HGPS cell (cell line): ENCODE measurements around the genes RAD50 and KIF3A.

GRCh38 chr5:132368963-132369189 lies 634 bp upstream of the SLC22A5 start:
- RRBS, result no CpG with 5 or more reads among the region's 2 CpGs

- RRBS, result no CpG with 5 or more reads among the region's 3 CpGs
These were observed 2.5 kb downstream of the SLC22A5 start for GRCh38 chr5:132371941-132372491.

- RRBS, result no CpG with 5 or more reads among the region's 1 CpG
These were observed 42.3 kb downstream of the SLC22A5 start for GRCh38 chr5:132411883-132412118.

DNA sequence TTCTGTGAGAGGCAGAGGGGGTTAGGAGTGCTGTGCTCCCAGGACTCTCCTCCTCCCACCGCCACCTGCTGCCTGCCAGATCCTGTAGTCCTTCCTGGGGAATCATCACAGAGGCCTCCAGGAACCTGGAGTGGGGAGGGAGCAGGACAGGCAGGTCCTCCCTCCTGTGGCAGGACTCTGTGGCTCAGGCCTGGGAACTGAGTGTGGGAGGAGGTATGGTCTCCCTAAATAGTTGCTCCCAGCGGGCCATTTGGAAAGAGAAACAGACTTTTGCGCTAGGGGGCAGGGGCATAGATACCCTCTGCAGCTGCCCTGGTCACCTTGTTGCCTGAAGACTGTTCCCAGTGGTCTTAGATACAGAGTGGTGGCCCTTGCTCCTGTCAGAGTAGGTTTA lies 55.5 kb downstream of the SLC22A5 start:
- RRBS, result no CpG with 5 or more reads among the region's 3 CpGs

- RRBS, result no CpG with 5 or more reads among the region's 10 CpGs
These were observed 57.2 kb downstream of the SLC22A5 start for GRCh38 chr5:132426473-132427341.

DNA sequence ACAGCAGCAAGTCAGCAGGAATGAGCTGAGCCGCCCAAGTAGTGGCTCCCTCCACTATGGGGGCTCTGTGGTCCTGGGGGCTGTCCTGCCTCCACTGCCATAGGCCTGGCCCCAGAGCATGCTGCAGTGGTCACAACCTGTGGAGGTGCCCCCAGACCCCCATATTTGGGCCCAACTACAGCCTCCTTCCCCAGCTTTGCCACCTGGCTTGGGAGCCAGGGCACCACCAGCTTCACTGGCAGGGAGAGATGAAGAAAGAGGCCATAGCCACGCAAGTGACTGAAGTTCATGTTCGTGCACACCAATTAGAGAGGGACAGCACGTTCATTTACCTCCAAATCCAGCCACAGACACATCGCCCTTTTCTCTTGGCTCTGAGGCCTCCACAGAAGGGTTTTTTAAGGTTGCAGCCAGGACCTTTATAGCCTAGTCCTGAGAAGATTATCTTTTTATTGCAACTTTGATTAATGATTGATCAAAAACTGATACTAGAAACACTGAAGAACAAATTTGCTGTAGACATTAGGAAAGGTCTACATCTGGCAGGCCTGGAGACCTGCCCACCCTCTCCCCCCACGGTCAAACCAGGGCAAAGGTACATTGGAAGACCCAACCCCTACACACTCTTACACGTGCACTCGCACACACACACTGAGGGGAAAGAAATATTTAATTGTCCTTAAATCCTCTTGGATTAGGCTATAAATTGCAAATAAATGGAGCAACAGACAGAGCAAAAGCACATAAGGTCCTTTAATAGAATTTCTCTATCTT lies 27.3 kb downstream of the IRF1 start:
- RRBS, result no CpG with 5 or more reads among the region's 8 CpGs

DNA sequence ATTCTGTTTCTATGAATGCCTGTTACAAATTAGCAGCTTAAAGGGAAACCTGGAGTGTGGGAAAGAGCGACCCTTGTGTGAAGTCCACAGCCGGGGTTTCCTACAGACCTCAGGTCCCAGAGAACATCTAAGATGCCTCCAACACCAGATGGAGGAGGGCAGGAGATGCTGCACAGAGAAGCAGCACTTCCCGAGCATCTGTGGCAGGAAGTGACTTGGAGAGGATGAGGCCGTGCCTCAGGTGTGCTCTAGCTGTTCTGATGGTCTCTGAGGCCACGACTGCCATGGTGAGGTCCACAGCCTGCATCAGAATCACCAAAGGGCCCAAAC lies 26.7 kb downstream of the IRF1 start:
- RRBS, result no CpG with 5 or more reads among the region's 5 CpGs

DNA sequence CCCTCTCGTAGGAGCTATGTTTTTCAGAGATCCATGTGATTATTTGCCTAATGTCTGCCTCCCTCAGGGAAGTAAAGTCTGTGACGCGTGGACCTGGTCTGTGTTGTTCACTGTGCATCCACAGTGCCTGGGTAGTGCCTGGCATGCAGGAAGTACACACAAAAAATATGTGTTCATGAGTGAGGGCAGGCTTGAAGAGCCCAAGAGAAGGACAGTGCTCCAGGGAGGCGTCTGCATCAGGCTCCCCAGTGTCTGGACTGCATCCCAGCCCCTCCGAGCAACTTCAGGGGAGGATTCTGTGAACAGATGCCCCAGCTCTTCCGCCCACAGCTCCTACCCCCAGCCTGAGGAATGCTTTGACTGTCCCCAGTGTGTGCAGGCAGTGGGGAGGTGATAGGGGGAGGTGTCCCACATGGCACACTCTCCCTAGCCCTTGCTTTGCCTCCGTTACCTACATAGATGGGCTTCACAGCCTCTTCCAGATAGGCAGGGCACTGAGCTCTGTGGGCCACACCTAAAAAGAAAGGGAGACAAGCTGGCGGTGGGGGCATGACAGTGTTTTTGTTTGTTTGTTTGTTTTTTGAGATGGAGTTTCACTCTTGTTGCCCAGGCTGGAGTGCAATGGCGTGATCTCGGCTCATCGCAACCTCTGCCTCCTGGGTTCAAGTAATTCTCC lies 25.4 kb downstream of the IRF1 start:
- RRBS, result no CpG with 5 or more reads among the region's 11 CpGs

DNA sequence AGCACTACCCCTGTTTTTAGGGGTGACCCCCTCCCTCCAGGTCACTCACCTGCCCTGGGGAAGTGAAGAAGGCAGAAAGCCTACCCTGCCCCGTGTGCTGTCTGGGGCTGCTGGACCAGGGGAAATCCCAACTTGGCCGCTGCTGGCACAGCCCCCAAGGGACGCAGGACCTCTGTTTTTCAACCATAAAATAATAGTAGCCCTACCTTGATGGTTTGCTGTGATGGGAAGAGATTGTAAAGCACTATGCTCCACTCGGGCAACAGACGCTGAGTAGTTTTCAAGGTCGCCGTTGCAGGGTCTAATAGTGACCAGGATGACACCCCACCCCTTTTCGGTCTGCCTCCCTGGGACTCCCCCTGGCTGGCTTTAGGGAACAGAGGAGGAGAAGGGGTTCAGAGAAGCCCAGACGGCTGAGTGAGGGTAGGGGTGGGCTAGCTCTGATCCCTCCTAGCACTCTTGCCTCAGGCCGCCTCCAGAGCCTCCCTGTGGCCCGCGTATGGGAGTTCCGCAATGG lies 790 bp upstream of the IRF1 start:
- RRBS, result no CpG with 5 or more reads among the region's 13 CpGs

- RRBS, result no CpG with 5 or more reads among the region's 4 CpGs
These were observed 7.7 kb upstream of the IRF1 start for GRCh38 chr5:132498213-132498644.

GRCh38 chr5:132556716-132557526 lies at the start of gene RAD50:
TSS of gene RAD50 (plus strand) at chr5:132556977.
- RRBS, result 2% methylated on average over 22 of the region's 57 CpGs

DNA sequence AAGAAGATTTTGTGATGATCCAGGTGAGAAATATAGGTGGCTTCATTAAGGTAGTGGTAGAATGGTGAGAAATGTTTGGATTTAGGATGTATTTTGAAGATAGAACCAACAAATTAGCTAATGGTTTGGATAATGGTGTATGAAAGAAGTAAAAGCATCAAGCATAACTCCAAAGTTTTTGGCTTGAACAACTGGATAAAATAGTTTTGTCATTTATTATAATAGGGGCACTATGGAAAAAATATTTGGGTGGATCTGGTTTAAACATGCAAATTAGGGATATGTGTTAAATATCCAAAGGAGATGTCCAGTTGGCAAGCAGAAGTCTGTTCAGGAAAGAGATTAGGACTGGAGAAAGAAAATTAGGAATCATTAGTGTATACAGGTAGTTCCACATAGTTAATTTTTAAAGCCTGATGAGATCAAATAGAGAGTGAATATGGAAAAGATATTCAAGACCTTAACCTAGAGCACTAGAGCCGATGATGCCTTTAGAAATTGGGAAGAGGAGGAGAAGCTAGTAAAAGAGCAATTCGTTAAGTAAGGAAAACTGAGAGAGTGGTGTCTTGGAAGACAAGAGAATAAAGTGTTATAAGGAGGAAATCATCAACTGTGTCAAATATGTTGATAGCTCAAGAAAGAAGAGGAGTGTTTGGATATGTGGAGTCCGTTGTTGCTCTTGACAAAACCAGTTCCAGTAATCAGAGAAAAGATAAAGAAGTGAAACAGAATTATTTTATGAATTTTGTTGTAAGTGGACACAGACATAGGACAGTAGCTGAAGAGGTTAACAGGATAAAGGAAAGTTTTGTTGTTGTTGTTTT lies 5.8 kb downstream of the RAD50 start:
- RRBS, result no CpG with 5 or more reads among the region's 3 CpGs

- RRBS, result no CpG with 5 or more reads among the region's 15 CpGs
These were observed 7.4 kb upstream of the IL4 start for GRCh38 chr5:132666169-132666976.

- RRBS, result 2% methylated on average over 13 of the region's 86 CpGs
These were observed at the start of gene KIF3A for GRCh38 chr5:132736636-132737812. TSS of gene KIF3A (minus strand) at chr5:132737546.

GRCh38 chr5:132813865-132814911 lies 1.1 kb downstream of the SOWAHA start:
- RRBS, result 18% methylated on average over 43 of the region's 133 CpGs

DNA sequence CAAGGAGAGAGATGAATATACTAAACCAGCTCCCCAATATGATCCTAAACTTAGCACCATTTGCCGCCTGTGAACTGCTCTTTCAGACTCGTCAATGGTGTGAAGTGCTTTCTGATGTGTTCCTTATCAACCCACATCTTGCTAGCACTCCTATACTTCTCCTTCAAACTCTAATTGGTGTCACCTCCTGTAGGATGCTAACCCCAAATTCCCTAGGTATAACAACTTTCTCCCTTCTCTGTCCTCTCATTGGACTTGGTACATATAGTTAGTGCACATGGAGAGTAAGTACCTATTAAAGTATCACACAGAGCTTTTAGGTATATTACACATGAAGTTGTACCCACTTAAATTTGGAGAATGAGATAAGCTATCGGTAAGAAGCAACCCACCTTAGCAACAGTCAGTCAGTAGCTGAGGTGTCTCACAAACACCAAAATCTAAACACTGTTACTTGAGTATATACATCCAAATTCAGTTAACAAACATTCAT lies 36.8 kb downstream of the LEAP2 start:
- RRBS, result no CpG with 5 or more reads among the region's 3 CpGs

DNA sequence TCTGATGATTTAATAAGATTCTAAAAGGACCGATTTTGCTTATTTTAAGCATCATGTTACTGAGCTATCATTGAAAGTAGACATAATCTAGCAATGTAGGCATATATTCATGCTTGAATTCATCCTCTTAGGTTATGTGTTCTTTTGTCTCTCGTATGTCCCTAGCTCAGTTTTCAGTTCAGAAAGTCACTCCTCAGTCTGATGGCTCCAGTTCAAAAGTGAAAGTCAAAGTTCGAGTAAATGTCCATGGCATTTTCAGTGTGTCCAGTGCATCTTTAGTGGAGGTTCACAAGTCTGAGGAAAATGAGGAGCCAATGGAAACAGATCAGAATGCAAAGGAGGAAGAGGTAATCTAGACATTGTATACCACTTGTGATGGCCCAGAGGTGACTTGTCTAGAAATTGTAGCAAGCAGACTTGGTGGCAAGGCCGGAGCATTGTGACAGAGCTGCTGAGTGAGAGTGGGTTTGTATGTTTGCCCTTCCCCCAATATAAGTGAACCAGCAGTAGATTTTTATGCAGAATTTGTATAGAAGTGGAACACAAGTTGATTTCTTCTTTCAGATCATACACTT lies 39.3 kb downstream of the HSPA4 start:
- RRBS, result no CpG with 5 or more reads among the region's 4 CpGs

- RRBS, result no CpG with 5 or more reads among the region's 3 CpGs
These were observed 52.3 kb downstream of the HSPA4 start for GRCh38 chr5:133104079-133104552.

DNA sequence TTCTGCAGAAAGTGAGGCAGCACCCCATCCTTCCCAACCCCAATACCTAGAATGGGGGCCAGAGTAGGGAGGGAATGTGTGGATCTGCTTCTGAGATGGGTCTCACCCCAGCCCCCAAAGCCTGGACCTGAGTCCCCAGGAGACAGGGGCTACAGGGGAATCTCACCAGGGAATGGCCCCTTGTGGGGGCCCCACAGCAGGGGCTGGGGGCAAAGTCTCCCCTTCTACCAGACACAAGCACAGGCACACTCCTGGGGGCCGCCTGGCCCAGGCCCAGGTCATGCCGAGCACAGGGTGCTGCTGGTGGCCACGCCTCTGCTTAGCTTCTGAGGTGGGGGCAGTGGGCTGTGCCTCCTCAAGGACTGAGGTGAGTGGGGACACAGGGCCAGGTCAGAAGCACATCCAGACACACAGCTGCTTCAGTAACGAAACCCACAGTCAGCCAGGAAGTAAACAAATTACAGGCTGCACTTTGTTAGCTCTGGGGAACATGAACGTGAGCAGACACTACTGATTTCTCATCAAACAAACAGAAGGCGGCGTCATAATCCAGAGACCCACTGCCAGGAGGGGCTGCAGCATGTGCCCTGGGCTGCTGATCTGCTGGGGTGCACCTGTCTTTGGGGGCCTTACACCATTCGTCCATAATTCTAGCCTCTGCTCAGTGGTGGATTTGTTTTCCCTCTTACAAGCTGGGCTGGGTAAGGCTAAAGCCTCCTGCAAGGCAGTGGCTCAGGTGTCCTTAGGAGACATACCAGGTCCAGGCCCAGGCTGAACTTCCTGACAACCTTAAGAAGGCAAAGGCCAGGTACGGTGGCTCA lies 192.4 kb downstream of the HSPA4 start:
- RRBS, result no CpG with 5 or more reads among the region's 9 CpGs

GRCh38 chr5:133717359-133717881 lies 105.1 kb upstream of the FSTL4 start:
- RRBS, result no CpG with 5 or more reads among the region's 3 CpGs